Metastatic Liver Carcinoma in the Adrenal Gland (tissue), 2 donors: Measurements from ENCODE around the genes ARHGAP10 and GATB.

DNA sequence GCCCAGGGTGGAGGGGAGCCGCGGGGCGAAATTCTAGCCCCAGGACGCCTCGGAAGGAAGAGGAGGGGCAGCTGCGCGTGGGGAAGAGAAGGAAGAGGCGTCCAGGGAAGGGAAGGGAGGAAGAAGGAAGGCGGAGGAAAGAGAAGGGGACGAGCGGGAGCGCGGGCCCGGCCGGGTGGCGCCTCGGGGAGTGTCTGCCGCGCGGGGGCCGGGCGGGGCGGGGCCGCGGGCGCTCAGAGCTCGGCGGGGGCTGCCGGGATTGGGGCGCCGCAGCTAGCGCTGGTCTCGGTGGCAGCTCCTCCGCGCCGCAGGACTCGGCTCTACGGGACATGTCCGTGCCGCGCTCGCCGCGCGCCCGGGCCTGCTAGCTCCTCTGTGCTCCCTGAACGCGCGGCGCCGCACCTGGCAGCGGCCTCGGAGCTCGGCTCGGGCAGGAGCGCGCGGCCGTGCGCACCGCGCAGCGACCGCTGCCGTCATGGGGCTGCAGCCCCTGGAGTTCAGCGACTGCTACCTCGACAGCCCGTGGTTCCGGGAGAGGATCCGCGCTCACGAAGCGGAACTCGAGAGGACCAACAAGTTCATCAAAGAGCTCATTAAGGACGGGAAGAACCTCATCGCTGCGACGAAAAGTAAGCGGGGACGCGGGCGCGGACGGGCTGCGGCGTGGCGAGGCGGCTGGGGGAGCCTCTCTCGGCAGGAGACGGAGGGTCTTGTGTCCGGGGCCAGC lies at the start of gene ARHGAP10:
Gene ARHGAP10, plus strand, starts transcription at position 262 of the 727 bp plus-strand sequence.
- PRO-cap, 2 experiments, result peak in 1 of 2 experiments; most common plus-strand start position 236 of the sequence (in 1)

- PRO-cap, 2 experiments, result no peak in any of the 2 experiments
Observed at GRCh38 chr4:147825918-147826710, 94.2 kb downstream of the ARHGAP10 start.

GRCh38 chr4:147863968-147864394 lies 132.1 kb downstream of the ARHGAP10 start:
- PRO-cap, 2 experiments, result no peak in any of the 2 experiments

DNA sequence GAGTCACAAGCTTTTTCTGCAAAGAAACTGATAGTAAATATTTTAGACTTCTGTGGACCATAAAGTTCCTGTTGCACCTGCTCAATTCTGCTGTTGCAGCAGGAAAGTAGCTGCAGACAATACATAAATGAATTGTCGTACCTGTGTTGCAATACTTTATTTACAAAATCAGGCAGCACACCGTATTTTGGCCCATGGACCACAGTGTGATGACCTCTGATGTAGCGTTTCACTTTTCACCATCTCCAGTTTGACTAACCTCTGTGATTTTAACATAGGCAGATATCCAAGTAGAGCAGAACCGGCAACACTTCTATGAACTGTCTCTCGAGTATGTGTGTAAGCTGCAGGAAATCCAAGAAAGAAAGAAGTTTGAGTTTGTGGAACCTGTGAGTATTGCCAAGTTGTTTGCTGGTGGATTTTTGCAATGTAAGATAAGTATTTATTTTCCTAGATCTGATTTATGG lies 132.7 kb downstream of the ARHGAP10 start:
- PRO-cap, 2 experiments, result no peak in any of the 2 experiments

DNA sequence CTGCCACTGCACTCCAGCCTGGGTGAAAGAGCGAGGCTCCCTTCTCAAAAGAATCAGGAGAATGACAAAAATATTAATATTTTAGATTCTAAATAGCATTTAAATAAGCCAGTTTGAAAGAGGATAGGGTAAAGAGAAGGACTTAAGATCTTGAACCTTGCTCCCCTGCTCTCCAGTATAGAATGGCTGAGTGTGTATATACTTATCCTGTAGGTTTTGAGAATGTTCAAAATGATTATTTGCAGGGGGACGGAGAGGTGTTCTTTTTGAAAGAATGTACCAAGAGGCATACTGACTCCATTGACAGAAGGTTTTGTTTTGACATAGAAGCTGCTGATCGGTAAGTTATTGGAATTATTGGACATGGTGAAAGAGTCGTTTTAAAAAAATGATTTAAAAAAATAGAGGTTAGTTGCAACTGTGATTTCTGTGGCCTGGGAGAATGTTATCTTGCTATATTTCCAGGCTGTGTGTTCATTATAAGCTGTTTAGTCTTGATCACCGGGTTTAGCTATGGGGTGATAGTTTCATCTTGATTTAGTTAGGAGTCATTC lies 149.8 kb downstream of the ARHGAP10 start:
- PRO-cap, 2 experiments, result no peak in any of the 2 experiments

DNA sequence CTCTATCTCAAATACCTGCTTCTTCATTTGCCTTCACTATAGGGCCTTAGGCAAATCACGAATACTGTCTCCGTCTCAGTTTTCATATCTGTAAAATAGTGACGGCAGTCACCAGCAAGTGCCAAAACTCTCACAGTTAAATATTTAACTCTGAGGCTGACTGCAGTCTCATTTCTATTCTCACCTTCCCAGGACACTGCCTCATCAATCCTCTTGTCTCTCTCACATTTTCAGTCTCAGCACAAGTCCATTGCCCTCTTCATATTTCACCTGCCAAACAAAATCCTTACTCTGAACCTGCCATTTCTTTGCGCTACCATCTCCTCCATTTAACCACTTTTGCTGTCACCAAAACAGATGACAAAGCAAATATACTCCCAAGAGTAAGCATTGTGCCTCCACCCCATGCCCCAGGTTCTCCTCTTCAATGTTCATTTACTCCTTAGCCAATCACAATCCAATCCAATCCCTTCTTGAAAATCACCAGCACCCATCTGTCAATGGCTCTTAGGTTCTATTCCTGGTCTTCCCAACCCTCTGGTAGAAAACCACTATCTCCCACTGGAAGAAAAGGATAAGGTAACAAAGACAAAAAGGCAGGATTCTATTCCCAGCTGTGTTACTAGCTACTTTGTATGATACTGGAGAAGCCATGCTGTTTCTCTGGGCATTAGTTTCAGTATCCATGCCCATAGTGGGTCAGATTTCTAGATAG lies 16.3 kb downstream of the NR3C2 start:
- PRO-cap, 2 experiments, result no peak in any of the 2 experiments

DNA sequence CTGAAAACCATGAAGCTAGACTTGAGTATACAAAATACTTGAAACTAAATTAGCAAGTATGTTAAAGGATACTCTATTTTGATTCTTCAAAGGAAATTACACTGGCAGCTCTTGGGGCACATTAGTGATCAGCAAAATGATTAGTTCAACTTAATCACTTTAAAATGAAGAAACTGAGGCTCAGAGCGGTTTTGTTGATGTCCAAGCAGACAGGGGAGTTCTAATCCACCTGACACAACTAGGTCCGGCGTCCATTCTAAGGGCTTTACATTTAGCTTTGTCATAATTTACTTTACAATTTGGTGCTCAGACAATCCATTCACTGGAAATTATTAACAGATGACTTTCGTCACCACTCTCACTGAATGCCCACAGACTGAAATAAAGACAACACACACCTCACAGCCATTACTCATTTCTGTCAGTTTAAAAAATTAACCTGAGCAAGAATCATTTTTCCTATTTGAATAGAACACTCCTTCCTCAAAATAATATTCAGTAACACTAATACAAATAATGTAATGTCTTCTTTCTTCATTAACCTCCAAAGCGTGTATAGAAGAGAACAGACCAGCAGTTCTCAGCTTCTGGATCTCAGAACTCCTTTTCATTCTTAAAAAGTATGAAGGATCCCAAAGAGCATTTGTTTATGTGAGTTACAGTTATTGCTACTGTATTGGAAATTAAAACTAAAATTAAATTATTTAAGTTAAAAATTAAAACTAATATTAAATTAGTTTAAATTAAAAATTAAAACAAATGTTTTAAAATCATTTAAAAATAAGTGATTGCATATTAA lies 10.7 kb downstream of the NR3C2 start:
- PRO-cap, 2 experiments, result peak in 1 of 2 experiments; most common minus-strand start position 240 of the sequence (in 1)

- PRO-cap, 2 experiments, result no peak in any of the 2 experiments
Observed at GRCh38 chr4:148443616-148444280, 1.5 kb upstream of the NR3C2 start.

DNA sequence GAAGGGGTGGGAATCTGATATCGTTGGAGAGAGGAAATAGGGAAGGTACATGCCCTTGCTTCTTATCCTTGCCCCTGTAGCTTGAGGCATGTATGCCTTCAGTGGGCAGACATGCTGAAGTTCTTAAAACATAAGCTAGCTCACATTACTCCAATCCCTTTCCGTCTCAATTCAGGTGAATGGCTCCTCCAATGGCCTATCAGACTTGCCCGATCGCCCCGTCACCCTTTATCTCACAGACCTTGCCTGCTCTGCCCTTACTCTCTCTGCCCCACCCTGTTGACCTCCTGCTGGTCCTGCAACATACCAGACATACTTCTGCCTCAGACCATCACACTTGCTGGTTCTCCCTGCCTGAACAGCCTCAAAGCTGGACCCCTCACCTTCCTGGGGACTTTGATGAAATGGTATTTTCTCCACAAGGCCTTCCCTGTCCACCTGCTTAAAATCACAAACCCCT lies 340.0 kb upstream of the NR3C2 start:
- PRO-cap, 2 experiments, result no peak in any of the 2 experiments

DNA sequence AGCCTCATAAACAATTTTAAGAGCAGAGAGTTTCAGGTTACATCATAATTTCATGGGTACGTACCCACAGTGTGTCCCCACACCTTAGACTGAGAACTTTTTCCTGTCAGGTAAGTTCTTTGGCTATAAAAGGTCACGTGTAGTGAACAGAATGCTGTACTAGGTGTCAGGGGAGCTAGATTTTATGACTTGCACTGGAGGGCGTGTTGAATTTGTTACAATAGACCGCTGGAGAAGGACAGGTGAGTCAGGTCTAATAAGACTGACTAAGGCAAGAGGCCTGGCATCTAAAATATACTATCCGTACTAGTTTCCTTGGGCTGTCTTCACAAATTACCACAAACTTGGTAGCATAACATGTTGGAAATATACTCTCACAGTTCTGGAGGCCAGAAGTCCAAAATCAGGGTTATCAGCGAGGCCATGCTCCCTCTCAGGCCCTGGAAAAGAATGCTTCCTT lies 511.9 kb upstream of the NR3C2 start:
- PRO-cap, 2 experiments, result no peak in any of the 2 experiments

GRCh38 chr4:149997952-149998492 lies 80.2 kb upstream of the DCLK2 start:
- PRO-cap, 2 experiments, result no peak in any of the 2 experiments

DNA sequence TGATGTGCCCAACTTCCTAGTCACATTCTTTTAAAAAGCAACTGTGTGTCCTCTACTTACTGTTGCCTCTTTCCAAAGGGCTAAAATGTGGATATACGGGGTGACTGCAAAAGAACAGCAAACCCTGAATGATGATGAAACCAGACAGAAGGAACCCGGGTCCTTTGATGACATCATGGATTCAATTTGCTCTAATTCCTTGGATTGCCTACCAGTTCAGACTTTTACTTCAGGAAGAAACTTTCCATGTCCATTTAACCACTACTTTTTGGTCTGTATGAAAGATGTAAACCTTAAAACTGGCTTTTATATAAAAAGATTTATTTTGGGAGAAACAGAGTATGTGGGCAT lies 190.9 kb upstream of the MAB21L2 start:
- PRO-cap, 2 experiments, result no peak in any of the 2 experiments

GRCh38 chr4:150722848-150723493 lies 141.0 kb downstream of the MAB21L2 start:
- PRO-cap, 2 experiments, result no peak in any of the 2 experiments

GRCh38 chr4:151035213-151035559 lies 20.1 kb upstream of the LRBA start:
- PRO-cap, 2 experiments, result no peak in any of the 2 experiments

- PRO-cap, 2 experiments, result no peak in any of the 2 experiments
Observed at GRCh38 chr4:151098188-151098650, 1.2 kb upstream of the RPS3A start.

GRCh38 chr4:151169214-151169589 lies 69.8 kb downstream of the RPS3A start:
- PRO-cap, 2 experiments, result no peak in any of the 2 experiments

DNA sequence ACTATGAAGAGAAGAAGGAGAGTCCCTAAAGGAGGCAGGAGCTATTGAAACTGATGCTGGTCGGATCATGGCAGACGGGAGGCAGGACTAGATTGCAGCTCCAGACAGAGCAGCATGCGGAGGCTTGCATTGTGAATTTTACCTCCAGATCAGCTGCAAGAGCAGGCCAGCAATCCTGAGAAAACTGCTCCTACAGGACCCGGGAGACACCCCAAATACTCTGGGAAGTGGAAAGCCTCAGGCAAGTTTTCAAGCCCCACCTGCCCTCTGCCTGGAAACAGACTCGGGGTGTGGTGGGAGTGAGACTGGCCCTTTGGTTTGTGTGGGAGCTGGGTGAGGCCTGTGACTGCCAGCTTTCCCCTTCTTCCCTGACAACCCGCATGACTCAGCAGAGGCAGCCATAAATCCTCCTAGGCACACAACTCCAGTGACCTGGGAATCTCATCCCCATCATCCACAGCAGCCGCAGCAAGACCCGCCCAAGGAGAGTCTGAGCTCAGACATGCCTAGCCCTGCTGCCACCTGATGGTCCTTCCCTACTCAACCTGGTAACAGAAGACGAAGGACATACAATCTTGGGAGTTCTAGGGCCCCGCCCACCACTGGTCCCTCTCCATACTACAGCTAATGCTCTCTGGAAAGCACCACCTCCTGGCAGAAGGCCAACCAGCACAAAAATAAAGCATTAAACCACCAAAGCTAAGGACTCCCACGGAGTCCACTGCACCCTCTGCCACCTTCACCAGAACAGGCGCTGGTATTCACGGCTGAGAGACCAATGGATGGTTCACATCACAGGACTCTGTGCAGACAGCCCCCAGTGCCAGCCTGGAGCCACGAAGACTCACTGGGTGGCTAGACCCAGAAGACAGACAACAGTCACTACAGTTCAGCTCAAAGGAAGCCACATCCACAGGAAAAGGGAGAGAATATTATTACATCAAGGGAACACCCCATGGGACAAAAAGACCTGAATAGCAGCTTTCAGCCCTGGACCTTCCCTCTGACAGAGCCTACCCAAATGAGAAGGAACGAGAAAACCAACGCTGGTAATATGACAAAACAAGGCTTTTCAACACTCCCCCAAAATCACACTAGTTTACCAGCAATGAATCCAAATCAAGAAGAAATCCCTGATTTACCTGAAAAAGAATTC lies 30.6 kb downstream of the GATB start:
- PRO-cap, 2 experiments, result no peak in any of the 2 experiments

- PRO-cap, 2 experiments, result peak in 2 of 2 experiments; most common plus-strand start chr4:151761111 (in 1); most common minus-strand start chr4:151760991 (in 2)
Observed at GRCh38 chr4:151760879-151761630, at the start of gene GATB. GATB (minus strand) TSS chr4:151761007.

DNA sequence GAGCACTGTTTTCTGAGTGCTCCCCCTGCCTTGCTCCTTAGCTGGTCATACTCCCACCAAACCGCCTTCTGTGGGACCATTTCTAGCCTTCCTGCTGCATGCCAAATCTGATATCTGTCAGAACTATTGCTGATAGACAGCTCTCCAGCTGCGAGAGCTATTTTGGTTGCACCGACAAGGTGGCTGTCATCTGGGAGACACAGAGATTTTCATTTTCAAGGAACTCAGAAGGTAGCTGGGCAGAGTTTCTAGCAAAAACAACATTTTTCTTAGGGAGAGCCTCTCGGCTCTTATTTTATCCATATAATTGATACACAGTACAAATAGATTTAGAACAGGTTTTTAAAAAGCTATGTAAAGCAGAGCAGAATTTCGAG lies 2.6 kb upstream of the GATB start:
- PRO-cap, 2 experiments, result no peak in any of the 2 experiments

GRCh38 chr4:151806598-151806902 lies 45.7 kb upstream of the GATB start:
- PRO-cap, 2 experiments, result no peak in any of the 2 experiments